Pericardium fibroblast (primary cell): Measurements from ENCODE around the genes ECI2 and CDYL.

GRCh38 chr6:4134569-4135732, at the start of gene ECI2:
TSS of gene ECI2 (minus strand) at chr6:4135575.
- RAMPAGE, long total RNA, result start-site peak on the minus strand at chr6:4135558-4135589, 1,418 and 1,034 reads in 2 replicates

- RAMPAGE, long total RNA, result no peak
Measured at GRCh38 chr6:4188801-4189289, 53.5 kb upstream of the ECI2 start.

GRCh38 chr6:4250652-4250955, 115.2 kb upstream of the ECI2 start:
- RAMPAGE, long total RNA, result no peak

- RAMPAGE, long total RNA, result no peak
Measured at GRCh38 chr6:4253845-4254511, 118.6 kb upstream of the ECI2 start.

- RAMPAGE, long total RNA, result no peak
Measured at GRCh38 chr6:4334516-4334982, 199.2 kb upstream of the ECI2 start.

DNA sequence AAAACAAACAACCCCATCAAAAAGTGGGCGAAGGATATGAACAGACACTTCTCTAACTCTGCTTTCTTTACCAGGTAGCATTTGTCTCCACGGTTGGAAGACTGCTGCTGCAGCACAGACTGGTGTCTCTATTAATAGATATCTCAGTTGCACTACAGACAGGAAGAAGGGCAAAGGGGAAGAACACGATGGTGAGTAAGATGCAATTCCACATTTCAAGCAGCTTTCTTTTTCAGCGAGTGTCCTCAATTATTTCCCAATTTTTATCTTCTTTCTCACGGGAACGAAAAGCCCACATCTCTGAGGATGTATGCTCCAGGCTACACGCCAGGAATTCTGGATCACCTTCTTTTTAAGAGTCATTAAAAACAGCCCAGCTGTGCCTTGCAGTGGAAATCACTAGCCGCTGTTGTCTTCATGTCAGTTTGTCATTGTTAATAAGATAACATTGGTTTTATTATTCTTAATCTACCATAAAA, 311.6 kb upstream of the ECI2 start:
- RAMPAGE, long total RNA, result no peak

- RAMPAGE, long total RNA, result no peak
Measured at GRCh38 chr6:4615873-4616221, 160.4 kb upstream of the CDYL start.

DNA sequence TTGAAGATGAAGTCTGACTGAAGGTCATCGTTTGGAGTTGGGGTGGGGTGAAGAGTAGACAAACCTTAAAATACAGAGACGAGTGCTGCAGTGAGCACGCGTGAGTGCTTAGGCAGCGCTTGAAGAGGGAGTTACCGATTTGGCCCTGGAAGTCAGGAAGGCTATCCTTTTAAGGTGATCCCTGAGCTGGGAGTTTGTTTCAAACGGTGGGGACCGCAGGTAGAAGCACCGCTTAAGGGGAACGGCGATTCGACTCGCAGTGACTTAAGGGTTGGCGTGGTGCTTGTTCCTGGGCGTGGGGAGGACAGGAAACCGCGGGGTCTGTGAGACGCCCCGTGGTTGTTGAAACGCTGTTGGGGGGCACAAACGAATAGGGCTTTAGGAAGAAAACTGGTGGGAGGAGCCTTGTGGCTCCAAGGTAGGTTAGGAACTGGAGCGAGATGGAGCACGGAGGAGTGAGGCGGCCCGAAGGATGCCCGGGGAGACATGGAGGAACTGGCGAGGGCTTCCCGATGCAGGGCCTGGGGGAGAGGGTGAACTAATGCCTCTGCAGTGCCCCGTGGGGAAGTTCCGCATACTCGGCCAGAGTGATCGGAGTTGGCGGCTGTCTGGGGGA, 1.4 kb upstream of the CDYL start:
- RAMPAGE, long total RNA, result no peak

- RAMPAGE, long total RNA, result no peak
Measured at GRCh38 chr6:4775964-4777027, at the start of gene CDYL. TSS of gene CDYL (plus strand) at chr6:4776404.

GRCh38 chr6:5181512-5182266, 79.1 kb downstream of the LYRM4 start:
- RAMPAGE, long total RNA, result no peak

DNA sequence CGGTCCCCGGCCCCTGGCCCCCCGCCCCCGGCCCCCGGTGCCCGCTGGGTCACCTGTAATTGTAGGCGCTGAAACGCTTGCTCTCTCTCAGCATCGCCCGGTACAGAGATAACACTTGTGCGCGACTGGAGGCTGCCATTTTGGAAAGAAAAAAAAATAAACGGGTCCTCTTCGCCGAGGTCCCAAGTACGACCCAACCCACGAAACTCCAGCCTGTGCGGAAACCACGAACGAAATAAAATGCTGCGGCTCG, 229 bp downstream of the LYRM4 start:
- RAMPAGE, long total RNA, result start-site peak on the minus strand centred at position 147 of the sequence, 9 bp wide, 266 and 135 reads in 2 replicates

DNA sequence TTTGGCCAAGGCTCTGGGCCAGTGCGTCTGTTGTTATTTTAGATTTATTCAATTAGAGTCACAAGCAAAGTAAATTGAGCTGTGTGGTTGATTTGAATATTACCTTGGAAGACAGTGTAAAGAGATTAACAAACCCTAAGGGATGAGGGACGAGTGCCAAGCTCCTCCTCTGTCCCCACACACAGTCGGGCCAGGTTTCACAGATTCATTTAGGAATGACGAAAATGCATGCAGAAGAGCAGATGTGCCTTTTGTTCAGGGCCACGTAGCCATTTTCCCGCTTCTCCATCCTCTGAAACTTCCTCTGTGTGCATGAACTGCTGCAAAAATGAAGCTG, 361.5 kb downstream of the NRN1 start:
- RAMPAGE, long total RNA, result no peak

- RAMPAGE, long total RNA, result no peak
Measured at GRCh38 chr6:5645631-5645946, 361.1 kb downstream of the NRN1 start.

GRCh38 chr6:5663253-5663747, 343.4 kb downstream of the NRN1 start:
- RAMPAGE, long total RNA, result no peak

GRCh38 chr6:5729780-5730435, 276.8 kb downstream of the NRN1 start:
- RAMPAGE, long total RNA, result no peak

- RAMPAGE, long total RNA, result no peak
Measured at GRCh38 chr6:5762331-5763150, 244.2 kb downstream of the NRN1 start.

DNA sequence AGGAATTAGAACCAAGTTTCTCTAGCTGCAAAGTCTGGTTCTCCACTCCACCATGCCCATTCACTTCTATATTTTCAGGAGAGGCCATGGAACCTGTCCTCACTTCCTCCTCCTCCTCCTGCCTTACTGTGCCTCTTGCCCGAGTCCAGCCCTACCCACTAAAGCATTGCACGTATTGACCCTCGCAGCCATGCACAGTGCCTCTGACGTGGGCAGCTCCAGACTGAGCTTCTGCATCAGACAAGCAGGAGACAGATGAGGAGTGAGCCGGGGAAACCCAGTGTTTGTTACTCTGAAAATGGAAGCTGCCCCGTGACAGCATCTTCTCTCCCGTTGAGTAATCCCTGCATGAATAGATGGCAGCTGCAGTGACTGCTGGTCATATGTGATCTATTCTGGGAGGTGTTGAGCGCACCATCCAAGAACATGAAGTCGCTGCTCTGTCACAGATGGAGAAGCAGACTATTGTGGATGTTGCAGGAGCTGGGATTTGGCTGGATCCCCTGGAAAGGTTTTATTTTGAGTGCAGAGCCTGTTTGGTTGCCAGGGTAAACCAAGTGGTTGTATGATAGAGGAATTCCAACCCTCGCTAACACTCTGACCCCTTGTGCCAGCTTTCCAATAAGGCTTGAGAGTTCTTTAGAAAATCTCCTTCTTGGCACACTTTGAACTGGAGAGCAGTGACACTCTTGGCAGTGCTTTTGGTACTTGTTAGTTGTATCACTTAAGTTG, 242.3 kb downstream of the NRN1 start:
- RAMPAGE, long total RNA, result no peak

DNA sequence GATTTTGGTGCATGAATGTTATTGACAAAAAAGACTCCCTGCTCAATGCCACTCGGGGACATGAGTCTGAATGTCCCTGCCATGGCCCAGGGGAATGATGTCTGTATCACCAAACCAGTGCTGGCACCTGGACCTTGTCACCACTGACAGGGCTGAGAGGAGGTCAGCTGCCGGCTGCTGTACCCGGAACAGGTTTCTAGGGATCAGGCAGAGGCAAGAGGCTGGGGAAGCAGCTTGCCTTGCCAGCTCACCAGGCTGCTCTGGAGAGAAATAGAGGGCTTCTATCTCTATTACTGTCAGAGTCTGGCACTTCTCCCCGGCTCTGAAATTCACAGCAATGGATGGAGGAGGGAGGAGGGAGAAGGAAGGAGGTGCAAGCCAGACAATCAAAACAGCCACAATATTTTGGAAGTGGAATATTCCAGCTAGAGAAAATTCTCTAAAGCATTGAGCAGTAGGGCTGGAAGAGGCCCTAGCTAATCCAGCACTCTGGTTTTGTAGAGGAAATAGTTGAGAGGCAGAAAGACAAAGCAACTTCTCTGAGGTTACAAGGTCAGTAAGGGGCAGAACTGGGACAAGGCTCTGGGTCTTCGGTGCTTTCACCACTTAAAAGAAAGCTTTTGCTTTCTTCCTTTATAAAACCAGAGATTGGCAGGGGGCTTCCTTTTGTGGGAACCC, 2.6 kb downstream of the F13A1 start:
- RAMPAGE, long total RNA, result no peak

DNA sequence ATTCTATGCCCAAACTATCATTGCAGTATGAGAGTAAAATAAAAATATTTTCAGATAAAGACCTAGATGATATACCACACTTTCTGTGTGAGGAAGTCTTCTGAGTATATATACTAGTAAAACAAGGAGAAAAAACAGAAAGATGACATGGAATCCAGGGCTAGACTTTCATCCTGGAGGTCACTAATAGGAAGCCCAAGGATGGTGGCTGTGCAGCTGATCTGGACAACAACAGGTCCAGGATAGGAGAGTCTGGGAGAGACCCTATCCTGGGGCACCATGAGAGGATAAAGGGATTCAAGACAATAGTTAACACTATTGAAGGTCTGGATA, 87.5 kb upstream of the LY86 start:
- RAMPAGE, long total RNA, result no peak

- RAMPAGE, long total RNA, result no peak
Measured at GRCh38 chr6:6600626-6601018, 12.1 kb downstream of the LY86 start.